Metastatic Pancreatic Carcinoma in the Ovary (tissue), 1 donor: ENCODE measurements around the gene PABPN1L.

DNA sequence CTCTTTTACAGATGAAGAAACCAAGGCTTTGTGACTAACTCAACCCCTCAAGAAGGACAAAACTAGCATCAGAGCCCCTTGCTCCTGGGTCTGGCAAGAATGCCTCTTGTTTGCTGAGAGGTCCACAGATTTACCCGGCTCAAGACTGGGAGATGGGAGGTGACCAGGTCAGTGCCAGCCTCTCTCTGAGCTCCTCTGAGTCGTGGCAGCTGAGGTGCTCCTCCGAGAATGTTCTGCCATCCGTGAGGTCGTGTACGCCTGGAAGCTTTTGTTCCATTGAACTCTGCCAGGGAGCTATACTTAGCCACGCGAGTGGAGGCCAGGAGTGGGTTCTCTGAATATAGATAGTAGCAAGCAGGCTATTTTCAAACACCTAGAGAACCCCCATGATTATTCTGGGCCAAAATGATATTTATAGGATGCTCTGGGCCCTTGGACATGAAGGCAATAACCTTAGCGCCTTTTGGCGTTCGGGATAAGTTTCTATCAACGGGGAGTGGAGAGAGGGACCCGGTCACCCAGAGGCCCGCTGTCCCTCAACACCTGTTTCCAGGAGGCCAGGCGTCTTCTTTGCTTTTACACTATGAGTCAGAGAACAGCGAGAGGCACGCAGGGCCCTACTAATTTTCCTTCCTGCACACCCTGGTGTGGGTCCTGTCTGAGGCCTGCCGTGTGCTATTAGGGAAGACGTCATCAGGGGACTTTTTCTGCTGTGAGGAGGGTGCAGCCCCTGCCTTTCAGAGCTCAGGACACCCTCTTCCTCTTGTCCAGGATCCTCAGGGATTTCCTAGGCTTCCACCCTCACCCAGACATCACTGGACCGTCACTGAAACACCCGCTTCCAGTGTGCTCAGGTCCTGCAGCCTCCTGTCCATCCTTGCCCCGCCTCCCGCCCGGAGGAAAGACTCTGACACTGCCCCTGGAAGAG lies 11.0 kb upstream of the MVD start:
- PRO-cap, result no peak

GRCh38 chr16:88691769-88692613 lies 5.7 kb upstream of the SNAI3 start:
- PRO-cap, result no peak

DNA sequence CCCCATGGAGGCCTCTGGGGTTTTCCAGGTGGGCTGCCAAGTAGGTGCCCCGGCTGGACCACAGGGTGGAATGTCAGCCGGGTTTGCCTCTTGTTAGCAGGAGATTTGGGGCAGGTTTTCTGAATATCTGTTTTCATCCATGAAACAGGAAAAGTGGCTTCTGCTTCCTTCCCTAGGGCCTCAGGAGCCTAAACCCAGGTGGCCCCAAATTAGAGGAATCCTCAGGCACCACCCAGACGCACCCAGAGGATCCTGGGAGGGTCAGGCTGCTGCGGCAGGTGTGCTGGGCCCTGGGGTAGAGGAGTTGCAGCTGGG lies 6.8 kb upstream of the SNAI3 start:
- PRO-cap, result no peak

GRCh38 chr16:88702241-88702920 lies 3.8 kb downstream of the RNF166 start:
- PRO-cap, result no peak

- PRO-cap, result no peak
Measured at GRCh38 chr16:88719460-88720689, 13.6 kb downstream of the CTU2 start.

GRCh38 chr16:88731608-88732398 lies 25.5 kb downstream of the CTU2 start:
- PRO-cap, result unidirectional peak, minus-strand start at chr16:88731957

DNA sequence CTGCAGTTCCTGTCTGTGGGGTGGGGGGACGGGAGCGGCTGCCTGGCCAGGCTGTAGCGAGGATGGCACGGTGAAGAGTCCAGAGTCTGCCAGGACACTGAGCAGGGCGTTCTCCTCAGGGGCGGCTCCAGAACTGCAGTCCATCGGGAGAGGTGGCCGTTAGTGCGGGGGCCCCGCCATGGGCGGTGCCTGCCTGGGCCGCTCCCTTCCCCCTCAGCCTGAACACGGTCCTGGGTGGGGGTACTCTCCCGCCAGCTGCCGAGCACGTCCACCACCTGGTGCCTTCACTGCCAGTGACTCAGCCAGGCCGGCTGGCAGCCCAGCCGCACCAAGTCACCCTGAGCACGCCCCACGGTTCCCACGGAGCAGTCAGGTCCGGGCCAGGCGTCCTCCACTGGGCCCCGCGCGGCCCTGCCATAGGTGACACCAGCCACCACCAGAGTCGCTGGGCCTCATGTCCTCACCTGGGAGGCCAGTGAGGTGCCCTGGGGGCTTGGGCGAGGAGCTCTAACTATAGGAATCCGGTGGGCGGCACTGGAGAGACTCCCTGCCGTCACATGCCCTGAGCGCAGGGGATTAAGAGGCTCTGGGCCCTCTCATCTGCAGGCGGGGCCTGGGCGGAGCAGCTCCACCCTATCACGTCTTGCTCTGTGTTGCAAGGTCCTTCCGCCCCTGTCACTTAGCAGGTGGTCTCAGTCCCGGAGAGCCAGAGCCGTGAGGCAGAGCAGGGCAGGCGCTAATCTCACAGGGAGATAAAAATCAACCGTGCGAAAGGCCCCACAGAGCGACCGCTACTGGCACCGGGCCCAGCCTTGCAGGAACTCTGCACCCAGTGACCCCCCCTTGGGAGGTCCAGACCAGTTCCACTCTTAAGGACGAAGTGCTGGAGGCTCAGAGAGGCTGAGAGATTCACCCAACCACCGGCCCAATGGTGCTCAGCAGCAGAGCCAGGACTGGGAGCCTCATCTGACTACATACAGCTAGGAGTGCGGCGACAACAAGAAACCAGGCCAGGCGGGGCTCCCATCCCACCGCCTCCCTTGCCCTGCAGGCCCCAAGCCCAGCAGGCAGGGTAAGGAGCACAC lies 14.3 kb downstream of the PIEZO1 start:
- PRO-cap, result bidirectional peak, plus-strand start at position 605 of the sequence, minus-strand start at position 549 of the sequence; unidirectional peak, minus-strand start at position 796 of the sequence

- PRO-cap, result no peak
Measured at GRCh38 chr16:88855860-88856658, 688 bp downstream of the GALNS start.

DNA sequence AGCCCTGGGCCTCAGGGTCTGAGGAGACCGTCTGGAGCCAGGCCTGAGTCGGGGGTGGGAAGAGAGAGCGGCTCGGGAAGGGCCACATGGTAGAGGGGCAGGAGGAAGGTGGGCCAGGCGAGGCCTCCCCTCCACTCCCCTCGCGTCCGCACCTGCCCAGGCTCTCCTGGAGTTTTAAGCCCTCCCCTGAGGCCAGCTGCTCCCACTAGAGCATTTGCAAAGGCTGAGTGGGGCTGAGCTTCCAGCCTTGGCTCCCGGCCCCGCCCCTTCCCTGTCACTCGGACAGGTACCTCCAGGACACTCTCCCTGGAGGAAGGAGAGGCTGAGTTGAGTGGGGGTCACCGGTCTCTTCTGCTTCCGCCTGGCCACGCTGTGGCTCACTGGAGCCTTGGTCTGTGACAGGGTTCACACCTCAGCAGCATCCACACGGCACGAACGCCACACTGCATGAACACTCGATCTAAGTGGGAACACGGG lies at the start of gene PABPN1L:
Gene PABPN1L, minus strand, starts transcription at position 142 of the 477 bp plus-strand sequence.
- PRO-cap, result no peak

DNA sequence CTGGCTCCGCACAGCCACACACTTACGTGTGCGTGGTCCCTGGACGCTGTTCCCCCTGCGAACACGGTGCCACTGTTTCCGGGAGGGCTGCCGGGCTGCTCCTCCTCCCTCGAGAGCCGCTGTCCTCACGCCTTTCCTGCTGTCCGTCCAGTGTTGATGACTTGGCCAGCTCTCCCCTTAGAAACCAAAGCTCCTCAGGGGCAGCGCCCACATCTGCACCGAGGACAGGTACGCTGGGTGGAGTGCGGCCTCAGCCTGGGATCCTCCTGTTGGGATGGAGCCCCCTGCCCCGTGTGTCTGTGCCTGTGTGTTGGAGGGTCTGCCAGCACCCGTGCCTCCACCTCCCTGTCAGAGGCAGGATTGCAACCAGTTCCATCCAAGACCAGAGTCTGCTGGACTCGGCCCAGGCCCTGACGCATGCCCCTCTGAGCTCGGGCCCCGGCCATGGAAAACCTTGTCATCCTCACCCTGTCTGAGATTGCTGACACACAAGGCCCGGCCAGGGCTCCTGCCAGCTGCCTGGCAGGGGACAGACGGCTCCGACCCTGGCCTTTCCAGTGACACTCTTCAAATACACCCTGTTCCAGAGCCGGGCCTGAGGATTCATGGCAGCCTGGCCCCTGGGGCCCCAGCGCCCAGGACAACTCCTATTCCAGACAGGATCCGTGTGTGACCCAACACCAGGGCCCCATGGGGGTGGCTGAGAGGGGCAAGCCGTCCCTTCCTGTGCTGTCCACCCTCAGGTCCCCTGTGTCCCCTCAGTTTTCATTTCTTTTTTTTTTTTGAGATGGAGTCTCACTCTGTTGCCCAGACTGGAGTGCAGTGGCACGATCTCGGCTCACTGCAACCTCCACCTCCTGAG lies 3.1 kb upstream of the PABPN1L start:
- PRO-cap, result no peak

- PRO-cap, result no peak
Measured at GRCh38 chr16:88900565-88901062, 34.2 kb upstream of the PABPN1L start.

GRCh38 chr16:88974898-88976107 lies 1.7 kb downstream of the CBFA2T3 start:
- PRO-cap, result no peak

GRCh38 chr16:89053284-89053905 lies 40.3 kb upstream of the ACSF3 start:
- PRO-cap, result unidirectional peak, minus-strand start at chr16:89053578

DNA sequence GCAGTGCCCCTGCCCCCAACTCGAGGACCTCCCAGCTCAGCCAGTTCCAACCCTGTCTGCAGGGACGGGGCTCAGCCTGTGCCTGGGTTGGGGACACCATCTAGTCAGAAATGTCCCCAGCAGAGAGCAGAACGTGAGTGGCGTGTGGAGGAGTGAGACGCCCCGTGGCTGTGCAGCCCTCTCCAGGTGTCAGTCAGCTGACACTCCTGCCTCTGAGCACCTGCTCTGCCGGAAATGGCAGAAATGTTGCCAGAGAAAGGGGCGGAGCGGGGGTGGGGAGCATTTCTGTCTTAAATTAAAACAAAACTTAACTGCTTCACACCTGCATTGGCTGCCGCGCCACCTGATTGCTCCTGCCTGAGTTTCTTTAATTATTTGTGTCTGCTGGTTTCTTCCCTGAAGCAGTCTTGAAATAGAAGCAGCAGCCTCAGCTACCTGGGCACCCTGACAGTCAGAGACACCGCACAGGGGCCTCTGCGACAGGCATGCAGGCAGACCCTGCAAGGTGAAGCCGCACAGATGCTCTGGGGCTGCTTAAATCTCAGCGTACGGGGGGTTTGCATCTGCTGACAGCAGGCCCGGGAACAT lies 29.0 kb downstream of the ACSF3 start:
- PRO-cap, result unidirectional peak, minus-strand start at position 199 of the sequence

DNA sequence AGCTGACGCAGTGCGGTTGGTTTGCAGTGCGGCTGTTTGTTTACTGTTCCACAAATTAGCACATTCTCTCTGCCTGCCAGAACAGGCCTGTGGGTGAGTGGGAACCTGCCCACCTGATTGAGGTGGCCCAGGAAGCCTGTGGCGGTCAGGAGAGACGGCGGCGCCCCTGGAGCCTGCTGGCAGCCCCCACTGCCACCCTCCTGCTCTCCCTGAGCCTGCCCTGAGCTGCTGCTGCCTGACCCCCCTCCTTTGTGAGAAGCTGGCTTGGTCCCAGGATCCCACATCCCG lies 37.9 kb upstream of the CDH15 start:
- PRO-cap, result no peak

GRCh38 chr16:89154157-89154740 lies 17.3 kb upstream of the CDH15 start:
- PRO-cap, result no peak

GRCh38 chr16:89154741-89155619 lies 16.6 kb upstream of the CDH15 start:
- PRO-cap, result no peak

DNA sequence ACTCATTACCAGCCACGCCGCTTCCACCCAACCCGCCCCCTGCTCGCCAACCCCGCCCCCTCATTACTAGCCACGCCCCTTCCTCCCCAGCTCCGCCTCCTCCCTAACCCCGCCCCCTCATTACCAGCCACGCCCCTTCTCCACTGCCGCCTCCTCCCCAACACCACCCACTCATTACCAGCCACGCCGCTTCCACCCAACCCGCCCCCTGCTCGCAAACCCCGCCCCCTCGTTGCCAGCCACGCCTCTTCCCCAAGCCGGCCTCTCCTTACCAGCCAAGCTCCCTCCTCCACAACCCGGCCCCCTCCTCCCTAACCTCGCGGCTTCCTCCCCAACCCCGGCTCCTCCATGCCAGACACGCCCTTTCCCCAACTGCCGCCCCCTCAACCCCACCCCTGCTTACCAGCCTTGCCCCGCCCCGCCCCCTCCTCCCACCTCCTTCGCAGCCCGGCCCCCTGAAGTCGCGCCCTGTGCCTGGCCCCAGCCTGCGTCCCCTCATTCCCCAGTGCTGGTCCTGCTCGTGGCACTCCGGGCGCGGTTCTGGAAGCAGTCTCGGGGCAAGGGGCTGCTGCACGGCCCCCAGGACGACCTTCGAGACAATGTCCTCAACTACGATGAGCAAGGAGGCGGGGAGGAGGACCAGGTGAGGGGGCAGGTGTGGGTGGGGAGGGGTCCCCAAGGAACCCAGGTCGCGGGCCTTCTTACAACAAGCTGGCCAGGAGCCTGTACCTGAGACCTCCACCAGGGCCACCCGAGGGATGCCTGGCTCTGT lies 7.2 kb downstream of the SLC22A31 start:
- PRO-cap, result no peak

- PRO-cap, result no peak
Measured at GRCh38 chr16:89315522-89316065, 98.1 kb downstream of the ZNF778 start.

GRCh38 chr16:89316069-89316791 lies 98.7 kb downstream of the ZNF778 start:
- PRO-cap, result no peak